Gastroesophageal sphincter (tissue), 4 donors: ENCODE measurements around the gene KLHDC7A.

DNA sequence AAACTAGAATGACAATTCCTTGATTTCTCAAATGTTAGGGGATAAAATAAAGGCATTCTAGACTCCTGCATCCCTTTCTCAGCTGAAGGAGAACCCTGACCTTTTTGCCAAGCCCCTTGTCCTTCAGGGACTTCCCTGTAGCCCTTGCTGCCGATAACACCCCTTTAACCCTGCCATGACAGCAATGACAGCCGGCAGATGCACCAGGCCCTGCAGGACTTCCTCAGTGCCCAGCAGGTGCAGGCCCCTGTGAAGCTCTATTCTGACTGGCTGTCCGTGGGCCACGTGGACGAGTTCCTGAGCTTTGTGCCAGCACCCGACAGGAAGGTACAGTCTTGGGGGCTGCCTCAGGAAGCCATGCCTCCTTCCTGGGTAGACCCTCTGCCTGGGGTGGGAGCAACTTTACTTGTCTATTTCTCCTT is 16.2 kb upstream of the PADI6 start:
- PRO-cap, result no peak
- RAMPAGE, long total RNA, 4 experiments, result no peak in any of the 4 experiments

DNA sequence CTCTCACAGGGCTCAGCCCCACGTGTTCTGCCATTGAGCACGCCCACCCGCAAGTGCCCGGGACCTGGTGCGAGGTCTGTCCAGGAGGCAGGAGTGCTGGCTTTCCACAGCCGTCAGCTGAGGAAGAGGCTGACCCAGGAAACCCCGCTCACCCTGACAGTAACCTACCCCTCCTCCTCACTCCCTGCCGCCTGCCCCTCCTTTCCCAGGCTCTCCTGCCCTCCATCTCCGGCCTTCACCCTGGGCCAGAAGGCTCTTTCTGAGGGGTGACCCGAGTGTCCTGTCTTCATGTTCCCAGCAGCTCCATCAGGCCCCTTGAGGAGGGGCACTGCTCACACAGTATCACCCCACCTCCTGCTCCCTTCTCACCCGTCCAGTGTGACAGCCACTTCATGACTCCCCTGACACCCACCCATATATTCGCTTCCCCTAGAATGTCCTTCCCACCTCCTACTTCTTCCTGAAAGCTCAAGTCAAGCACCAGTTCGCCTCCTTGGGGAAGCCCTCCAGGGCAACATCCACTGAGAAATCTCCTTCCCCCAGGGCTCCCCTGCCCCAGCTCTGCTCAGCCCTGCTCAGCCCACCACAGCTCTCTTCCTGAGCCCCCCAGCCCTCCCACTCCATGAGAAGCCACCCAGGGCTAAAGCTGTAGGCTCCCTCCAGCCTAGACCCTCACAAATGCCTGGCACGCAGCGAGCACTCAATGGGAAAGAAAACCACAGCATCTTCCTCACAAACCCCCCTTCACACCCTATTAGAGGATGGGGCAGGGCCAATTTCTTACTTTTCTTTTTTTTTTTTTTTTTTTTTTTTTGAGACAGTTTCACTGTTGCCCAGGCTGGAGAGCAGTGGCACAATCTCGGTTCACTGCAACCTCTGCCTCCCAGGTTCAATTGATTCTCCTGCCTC is 13.3 kb downstream of the RCC2 start:
- PRO-cap, result no peak
- RAMPAGE, long total RNA, 4 experiments, result no peak in any of the 4 experiments

DNA sequence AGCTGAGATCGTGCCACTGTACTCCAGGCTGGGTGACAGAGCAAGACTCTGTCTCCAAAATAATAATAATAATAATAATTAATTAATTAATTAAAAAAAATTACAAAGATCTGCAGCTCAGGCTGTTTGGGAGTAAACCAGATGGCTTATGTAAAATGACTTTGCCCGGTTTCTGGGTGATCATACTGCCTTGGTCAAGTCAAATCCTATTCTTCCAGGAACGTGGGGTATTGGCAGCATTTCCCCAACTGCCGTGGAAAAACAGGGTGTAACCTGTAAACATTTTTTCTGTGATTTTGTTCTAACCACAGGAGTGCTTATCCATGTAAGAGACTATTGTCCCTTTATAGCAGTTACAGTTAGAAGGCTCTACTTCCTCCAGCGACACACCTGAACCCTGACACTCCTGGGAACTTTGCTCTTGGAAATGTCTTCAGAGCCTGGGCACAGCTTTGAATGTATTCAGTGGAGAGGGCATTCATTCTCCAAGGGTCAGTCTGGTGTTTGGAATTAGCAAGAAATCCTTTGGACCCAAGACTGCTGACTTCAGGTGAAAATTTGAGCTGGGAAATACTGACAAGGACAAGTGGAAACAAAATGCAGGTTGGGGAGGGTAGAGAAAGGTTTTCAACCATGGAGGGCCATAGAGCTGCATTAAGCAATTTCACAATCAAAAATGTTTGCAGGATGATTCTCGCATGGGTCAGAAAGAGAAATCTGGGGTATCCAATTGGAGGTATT is 26.4 kb upstream of the ARHGEF10L start:
- PRO-cap, result no peak
- RAMPAGE, long total RNA, 4 experiments, result no peak in any of the 4 experiments

DNA sequence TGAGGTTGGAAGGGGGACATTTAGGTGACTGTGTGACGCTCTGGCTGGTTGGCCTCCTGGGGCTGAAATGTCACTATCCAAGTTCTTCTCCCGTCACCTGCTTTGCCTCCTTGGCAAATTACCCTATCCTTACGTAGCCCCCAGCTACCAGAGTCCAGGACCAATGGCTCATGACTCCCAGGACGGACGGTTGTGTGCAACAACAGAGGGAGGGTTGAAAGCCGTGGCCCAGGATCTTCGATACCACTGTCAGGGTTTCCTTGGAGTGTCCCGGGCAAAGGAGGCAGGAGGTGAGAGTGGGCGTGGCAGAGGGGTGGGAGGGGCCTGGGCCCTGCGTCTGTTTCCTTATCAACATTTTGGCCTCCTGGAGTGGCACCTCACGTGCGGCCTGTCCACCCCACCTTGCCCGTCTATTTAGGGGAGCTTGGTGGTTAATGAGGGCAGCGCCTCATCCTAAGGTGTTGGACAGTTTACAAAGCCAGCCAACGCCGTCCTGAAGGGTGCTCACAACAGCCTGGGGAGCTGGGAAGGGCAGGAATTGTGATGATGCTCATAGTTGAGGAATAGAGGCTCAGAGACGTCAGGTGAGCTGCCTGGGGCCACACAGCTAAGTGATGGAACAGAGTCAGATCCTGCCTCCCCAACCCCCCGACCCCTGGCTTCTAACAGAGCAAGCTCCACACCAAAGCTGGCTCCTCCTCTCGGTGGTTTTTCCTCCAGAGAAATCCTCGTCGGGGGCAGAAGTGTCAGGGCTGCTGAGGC is 17.5 kb upstream of the ARHGEF10L start:
- PRO-cap, result no peak
- RAMPAGE, long total RNA, 4 experiments, result no peak in any of the 4 experiments

- PRO-cap, result no peak
- RAMPAGE, long total RNA, 4 experiments, result no peak in any of the 4 experiments
These were observed 395 bp upstream of the ARHGEF10L start for GRCh38 chr1:17539121-17539485.

DNA sequence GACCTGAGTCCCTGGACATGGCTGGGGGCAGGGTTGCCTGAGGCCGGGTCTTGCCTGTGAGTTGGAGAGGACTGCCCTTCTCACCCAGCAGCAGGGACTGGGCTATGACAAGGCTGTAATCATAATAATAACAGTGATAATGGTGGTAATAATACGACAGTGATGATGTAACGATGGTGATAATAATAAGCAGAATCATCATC is 43.6 kb downstream of the ARHGEF10L start:
- PRO-cap, result no peak
- RAMPAGE, long total RNA, 4 experiments, result no peak in any of the 4 experiments

DNA sequence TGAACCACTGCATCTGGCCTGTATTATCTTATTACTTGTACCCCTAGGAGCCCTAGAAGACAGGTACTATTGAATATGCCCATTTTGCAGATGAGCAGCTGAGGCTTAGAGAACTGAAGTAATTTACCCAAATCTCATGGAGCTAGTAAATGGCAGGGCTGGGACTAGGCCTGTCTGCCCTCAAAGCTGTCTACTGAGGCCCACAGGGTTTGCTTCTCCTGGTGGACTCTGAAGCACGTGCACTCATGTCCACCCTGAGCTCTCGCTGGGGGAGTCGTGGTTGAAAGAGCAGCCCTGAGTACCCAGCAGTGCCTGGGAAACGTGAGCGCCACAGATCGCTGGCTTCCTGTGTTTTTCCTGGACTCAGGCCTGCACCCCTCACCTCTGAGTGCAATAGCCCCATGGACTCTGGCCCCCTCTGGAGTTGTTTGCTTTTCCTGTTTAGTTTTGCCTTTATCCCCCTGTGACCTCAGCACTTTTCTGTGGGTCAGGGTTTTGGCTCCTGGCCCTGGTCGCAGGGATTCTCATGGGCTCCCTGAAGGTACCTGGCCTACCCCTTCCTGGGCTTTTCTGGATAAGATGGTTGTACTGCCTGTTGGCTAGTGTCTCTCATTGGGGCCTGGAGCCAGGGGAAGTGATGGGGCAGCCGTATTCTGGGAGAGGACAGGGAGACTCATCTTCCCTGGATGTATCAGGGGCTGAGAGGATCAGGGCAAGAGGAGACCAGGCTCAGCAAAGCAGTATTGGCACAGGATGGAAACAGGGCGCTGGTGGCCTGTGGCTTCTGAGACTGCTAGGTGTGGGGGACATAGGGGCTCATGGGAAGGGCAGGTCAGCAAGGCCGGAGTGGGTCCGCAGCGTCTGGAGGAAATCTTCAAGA is 52.6 kb downstream of the ARHGEF10L start:
- PRO-cap, result no peak
- RAMPAGE, long total RNA, 4 experiments, result no peak in any of the 4 experiments

GRCh38 chr1:17618146-17619240 is 79.0 kb downstream of the ARHGEF10L start:
- PRO-cap, result bidirectional peak, plus-strand start at chr1:17618378, minus-strand start at chr1:17618211; bidirectional peak, plus-strand start at chr1:17619047, minus-strand start at chr1:17618767; unidirectional peak, minus-strand start at chr1:17619126
- RAMPAGE, long total RNA, 4 experiments, result start-site peak on the plus strand in 2 of 4 experiments, at chr1:17618343-17618412 at its widest, 76 to 83 reads per replicate

DNA sequence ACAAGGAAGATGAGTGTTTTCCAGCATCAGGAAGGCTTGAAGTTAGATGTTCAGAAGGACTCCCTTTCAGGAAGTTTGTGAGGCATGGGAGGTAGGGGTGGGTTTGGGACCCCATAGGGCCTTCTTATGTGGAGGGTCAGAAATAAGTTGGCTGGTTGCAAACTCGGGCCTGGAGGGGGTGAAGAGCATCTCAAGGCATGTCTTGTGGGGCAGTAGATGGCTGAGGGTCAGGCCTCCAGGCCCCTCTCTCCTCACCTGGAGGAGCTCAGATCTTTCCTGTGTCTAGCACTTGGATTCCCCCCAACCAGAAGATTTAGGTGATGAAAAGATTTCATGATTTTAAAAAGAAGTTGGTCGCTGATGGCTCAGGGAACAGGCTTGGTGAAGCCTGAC is 82.4 kb upstream of the ACTL8 start:
- PRO-cap, result no peak
- RAMPAGE, long total RNA, 4 experiments, result no peak in any of the 4 experiments

- PRO-cap, result unidirectional peak, plus-strand start at chr1:18107294
- RAMPAGE, long total RNA, 4 experiments, result no peak in any of the 4 experiments
These were observed 491 bp upstream of the IGSF21 start for GRCh38 chr1:18107162-18107451.

- PRO-cap, result no peak
- RAMPAGE, long total RNA, 4 experiments, result no peak in any of the 4 experiments
These were observed at the start of gene KLHDC7A for GRCh38 chr1:18480037-18481239. Gene KLHDC7A, plus strand, starts transcription at chr1:18480930.

- PRO-cap, result bidirectional peak, plus-strand start at chr1:18954813, minus-strand start at chr1:18954739
- RAMPAGE, long total RNA, 4 experiments, result no peak in any of the 4 experiments
These were observed 2.0 kb downstream of the IFFO2 start for GRCh38 chr1:18954366-18954911.

DNA sequence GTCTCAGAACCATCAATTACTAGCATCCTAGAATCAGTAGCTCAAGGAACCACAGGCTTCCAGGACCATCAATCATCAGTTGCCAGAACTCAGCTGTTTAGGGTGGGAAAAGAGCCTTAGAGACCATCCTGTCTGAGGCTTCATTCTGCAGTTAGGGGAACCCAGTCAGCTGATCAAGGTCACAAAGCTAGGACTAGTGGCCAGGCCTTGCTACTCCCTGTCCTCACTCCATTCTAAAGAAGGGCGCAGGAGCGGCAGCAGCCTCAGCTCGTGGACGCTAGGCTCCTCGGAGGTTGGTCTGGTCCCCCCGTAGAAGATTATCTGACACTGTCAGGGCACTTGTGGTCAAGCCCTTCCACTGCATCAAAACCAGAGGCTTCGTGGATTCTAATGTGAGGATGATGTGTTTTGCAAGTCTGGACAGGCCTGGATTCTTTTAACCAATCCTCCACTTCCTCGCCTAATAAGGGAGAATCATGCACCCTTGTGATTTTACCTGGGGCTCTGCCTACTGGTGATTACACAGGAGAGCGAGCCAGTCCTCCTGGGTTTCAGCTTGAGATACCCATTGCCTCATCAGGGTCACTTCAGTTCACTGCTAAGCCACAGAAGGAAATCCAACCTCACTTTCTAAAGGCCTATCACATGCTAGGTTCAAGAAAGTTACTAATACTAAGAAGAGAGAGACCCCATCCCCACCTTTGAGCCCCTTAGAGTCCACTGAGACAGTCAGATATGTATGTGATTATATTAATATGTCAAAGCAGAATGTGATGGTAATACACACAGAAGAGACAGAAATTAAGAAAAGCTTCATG is 41.8 kb upstream of the IFFO2 start:
- PRO-cap, result no peak
- RAMPAGE, long total RNA, 4 experiments, result no peak in any of the 4 experiments

- PRO-cap, result no peak
- RAMPAGE, long total RNA, 4 experiments, result no peak in any of the 4 experiments
These were observed 51.1 kb upstream of the IFFO2 start for GRCh38 chr1:19007439-19008097.

GRCh38 chr1:19009608-19010347 is 53.3 kb upstream of the IFFO2 start:
- PRO-cap, result no peak
- RAMPAGE, long total RNA, 4 experiments, result no peak in any of the 4 experiments

DNA sequence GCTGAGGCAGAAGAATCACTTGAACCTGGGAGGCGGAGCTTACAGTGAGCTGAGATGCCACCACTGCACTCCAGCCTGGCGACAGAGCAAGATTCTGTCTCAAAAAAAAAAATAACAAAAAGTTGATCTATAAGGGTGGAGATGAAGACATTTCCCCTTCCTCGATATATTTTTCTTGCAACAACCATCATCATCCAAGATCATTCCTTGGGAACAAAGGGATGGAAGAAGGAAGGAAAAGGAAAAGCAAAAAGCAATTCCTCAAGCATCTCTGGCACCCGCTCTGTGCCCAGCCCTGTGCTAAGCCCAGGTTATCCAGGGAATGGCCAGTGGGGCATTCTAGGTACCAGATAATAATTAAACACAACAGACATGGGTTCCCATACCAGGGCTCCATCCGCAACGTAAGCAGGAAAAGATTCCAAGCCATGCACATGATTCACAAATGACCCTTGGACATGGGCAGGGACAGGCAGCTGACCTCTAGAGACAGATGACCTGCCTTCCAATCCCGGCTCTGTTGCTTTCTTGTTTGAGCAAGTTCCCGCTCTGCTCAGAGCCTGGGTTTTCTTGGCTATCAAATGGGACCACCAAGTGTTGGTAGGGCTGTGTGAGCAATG is 57.1 kb upstream of the IFFO2 start:
- PRO-cap, result no peak
- RAMPAGE, long total RNA, 4 experiments, result no peak in any of the 4 experiments

GRCh38 chr1:19077782-19078583 is 121.5 kb upstream of the IFFO2 start:
- PRO-cap, result no peak
- RAMPAGE, long total RNA, 4 experiments, result no peak in any of the 4 experiments

- PRO-cap, result no peak
- RAMPAGE, long total RNA, 4 experiments, result no peak in any of the 4 experiments
These were observed 124.9 kb upstream of the IFFO2 start for GRCh38 chr1:19081212-19081908.

DNA sequence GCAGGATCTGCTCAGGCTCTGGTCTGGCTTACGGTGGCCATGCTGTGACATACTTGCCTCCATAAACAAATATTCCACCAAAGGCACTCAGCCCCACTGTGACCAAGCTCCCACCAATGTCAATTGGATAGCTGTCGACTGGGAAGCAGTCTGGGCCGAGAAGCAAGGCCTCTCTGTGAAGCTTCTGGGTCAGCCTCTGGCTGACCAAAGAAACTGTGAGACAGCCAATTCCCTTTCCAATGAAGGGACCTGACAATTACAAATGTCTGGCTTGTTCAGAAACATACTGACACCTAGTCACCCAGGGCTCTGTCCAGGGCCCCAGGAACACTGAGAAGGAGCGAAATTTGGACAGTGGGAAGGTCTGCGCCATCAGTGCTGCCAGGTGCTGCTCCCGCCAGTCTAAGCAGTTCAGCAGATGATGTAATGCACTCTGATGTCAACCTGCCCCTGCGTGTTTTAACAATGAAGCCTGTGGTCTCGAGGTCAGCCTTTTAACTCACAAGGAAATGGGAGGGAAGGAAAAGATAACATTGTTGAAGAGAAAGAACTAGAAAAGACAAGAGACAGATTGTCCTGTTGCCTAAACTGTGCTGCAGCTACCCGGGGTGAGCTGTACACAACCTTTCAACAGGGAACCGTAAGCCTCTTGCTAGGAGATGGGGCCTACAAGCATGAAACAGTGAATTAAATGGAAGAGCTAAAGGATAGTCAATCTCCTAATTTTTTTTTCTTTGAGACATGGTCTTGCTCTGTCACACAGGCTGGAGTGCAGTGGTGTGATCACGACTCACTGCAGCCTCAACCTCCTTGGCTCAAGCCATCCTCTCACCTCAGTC is 126.6 kb upstream of the IFFO2 start:
- PRO-cap, result no peak
- RAMPAGE, long total RNA, 4 experiments, result no peak in any of the 4 experiments

GRCh38 chr1:19092509-19093244 is 117.4 kb downstream of the UBR4 start:
- PRO-cap, result no peak
- RAMPAGE, long total RNA, 4 experiments, result no peak in any of the 4 experiments